Airway epithelial cell (primary cell): Measurements from ENCODE around the gene CBX2.

- RAMPAGE, long total RNA: no peak
Measured at GRCh38 chr17:78281556-78281887, 50.1 kb downstream of the TMEM235 start.

- RAMPAGE, long total RNA: no peak
Measured at GRCh38 chr17:78430985-78431429, 52.6 kb downstream of the PGS1 start.

GRCh38 chr17:78538153-78538352 is 39.1 kb downstream of the DNAH17 start:
- RAMPAGE, long total RNA: no peak

DNA sequence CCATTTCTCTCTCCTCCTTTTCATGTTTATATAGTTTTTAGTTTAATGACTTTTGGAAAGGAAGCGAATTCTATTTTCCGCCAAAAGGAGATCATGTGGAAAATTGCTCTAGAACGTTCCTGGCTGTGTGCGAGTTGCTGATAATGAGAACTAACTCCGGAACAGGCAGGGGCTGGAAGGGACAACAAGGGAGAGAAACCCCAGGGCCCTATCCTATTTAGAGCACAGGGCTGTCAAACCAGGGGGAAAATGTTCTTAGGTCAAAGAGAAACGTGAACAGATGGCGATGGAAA is 13.7 kb downstream of the DNAH17 start:
- RAMPAGE, long total RNA: no peak

DNA sequence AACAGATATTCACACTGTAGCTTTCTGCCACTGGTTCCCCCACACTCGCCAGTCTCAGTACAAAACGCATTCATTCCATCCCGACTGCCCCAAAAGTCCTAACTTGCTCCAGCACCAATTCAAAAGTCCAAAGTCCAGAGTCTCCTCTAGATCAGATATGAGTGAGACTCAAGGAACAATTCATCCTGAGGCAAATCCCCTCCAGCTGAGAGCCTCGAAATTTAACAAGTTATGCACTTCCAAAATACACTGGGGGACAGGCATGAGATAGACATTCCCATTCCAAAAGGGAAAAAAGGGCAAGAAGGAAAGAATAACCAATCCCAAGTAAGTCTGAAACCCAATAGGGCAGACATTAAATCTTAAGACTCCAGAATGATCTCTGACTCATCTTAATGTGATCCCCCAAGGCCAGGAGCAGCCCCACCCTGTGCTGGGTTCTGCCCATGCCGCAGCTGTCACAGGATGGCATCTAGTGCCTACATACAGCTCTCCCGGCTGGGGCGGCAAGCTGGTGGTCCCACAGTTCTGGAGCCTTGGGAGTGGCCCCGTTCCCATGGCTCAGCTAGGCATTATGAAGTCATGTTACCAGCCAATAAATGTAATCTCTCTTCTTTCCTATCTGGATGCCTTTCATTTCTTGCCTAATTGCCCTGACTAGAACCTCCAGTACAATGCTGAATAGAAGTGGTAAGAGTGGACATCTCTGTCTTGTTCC is 95.5 kb upstream of the DNAH17 start:
- RAMPAGE, long total RNA: no peak

DNA sequence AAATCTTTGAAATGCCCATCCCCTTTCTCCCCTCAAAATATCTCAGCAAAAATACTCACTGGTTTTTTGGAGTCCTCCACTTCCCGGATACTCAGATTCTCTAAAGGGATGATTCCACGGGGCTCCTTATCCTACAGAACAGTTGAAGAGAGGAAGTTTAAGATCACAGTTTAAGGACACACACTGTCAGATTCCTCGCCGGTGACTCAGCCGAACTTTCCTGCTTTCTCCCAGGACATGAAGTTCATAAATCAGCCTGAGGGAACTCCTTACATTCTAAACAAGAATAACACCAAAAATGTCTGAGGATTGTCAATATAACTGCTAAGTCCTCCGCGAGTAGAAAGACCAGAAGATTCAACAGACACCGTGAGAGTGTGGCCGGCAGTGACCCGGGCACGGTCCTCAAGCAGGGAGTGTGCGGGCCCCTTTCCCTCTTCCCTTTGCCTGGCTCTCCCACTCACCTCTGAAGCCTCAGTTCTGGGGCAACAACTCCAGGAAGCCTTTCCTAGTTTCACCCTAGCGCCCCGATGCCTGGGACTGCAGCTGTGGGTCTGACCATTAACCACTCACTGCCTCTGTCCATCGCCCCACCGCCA is 101.1 kb downstream of the CYTH1 start:
- RAMPAGE, long total RNA: no peak

GRCh38 chr17:78722821-78724248 is 58.7 kb downstream of the CYTH1 start:
- RAMPAGE, long total RNA: no peak

DNA sequence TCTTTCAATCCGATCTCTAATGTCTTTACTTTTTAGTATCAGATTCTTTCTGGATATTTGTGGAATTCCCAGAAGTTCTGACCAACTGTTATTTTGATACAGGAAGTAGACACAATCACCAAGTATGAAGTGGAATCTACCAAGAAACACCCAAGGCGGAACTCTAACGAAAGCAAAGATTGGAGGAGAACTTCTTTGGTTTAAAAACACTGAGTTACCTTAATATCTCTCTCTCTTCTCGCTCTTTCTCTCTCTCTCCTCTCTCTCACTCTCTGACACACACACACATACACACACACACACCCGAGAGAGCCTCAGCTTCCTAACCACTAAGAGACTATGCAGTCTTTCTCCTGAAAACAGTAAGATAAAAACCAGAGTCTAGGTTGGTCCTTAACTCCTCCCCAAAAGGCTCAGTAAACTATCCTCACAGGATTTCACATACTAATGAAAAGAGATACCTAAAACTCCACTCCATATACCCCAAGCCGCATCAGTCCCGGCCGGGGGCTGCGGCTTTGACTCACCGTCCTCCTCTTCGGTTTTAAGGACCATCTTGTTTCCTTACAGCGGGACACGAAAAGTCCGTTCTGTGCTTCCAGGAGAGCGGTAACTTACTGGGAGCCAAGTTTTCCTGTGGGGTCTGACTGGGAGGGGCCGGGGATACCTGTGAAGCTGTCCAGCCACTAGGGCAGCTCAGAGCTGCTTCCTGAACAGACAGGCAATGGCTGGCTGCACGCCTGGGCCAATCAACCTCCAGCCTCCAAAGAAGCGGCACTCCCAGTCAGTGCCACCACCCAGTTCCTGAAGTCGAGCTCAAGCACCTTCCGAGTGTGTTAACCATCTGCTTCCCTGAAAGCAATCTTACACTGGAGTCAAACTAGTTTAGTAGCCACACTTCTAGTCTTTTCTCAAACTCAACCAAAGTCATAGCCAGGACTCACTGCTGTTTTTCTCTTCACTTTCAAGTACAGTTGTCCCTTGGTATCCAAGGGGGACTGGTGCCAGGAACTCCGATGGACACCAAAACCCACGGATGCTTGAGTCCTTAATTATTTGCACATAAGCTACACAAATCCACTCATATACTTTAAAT is 45.6 kb downstream of the CYTH1 start:
- RAMPAGE, long total RNA: start-site peak on the minus strand centred at position 638 of the sequence, 67 bp wide, 28 and 56 reads in 2 replicates

- RAMPAGE, long total RNA: no peak
Measured at GRCh38 chr17:78759581-78760321, 22.3 kb downstream of the CYTH1 start.

- RAMPAGE, long total RNA: no peak
Measured at GRCh38 chr17:78785489-78785857, 3.4 kb upstream of the CYTH1 start.

DNA sequence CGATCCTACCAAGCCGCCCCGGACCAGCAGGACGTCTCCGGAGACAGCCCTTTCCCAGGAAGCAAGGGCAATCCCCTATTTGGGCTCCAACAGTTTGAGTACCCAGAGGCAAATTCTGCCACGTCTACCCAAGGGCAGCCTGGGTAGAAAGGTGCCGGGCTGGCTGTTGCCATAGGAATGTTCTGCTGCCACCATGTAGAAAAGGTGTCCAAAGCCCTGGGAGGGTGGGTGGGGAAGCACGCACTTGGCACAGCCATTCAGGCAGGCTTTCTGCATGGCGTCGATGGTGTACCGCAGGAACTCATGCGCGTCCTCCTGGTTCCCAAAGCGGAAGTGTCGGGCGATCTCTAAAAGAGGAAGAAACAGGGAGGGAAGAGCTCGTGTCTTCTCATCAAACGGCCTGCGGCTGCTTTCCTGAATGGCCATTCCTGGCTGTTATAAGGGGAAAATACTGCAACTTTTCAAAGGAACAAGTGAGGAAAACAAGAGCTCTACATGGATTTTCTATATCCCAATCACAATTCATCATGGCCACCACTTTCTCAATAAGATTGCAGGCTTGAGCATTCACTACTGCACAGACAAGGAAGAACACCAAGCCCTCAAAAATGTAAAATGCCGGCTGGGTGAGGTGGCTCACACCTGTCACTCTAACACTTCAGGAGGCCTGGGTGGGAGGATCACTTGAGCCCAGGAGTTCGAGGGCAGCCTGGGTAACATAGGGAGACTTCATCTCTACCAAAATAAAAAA is 13.4 kb downstream of the USP36 start:
- RAMPAGE, long total RNA: no peak

DNA sequence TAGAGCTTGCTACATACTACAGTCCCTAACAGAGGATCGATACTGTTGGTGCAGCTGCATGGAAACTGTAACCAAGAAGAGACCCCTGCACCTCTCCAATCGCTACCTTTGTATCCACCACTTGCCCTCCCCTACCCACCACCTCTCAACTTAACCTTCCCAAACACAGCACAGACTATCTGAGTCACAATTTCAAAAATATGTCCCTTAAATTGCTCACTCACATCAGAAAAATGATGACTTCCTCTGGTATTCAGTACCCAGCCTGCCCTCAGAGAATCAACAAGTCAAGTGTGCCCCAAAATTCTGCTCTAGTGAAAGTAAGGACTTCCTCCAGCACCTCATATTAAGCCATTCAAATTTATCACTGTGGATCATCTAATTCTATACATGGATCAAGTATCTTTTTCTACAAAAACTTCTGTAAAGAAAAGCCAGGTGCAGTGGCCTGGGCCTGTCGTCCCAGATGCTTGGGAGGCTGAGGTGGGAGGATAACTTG is 3.1 kb downstream of the USP36 start:
- RAMPAGE, long total RNA: no peak

GRCh38 chr17:78879503-78880322 is 23.3 kb downstream of the CEP295NL start:
- RAMPAGE, long total RNA: no peak

DNA sequence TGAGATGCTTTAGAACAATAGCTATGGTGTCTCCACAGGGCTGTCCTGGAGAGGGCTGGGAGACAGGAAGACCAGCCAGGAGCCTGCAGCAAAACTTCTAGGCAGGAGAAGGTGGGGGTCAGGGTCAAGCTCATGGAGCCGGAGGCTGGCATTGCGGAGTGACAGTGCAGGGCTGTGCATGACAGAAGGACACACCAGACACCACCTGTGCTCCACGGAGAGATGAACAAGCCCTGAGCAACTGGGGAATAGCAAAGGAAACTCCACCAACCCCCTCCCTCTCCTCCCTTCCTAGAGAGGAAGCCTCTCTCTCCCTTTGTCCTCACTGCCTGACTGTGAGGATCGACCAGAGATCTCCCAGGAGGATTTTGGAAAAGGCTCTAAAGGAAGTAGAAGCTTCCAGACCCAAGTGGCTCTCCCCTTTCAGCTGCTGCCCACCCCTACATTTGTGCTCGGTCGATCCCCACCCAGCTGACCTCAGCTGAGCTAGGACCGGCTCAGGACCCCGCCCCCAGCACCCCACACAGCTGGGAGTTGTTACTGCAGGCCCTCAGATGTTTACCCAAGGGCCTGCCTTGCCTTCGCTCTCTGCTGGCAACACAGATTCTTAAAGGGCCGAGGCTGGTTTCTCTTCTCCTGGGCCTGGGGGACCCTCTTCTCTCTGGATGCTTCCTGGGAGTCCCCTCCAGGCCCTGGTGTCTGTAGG is 26.7 kb upstream of the TIMP2 start:
- RAMPAGE, long total RNA: no peak

- RAMPAGE, long total RNA: no peak
Measured at GRCh38 chr17:79033808-79034592, 10.0 kb downstream of the C1QTNF1 start.

DNA sequence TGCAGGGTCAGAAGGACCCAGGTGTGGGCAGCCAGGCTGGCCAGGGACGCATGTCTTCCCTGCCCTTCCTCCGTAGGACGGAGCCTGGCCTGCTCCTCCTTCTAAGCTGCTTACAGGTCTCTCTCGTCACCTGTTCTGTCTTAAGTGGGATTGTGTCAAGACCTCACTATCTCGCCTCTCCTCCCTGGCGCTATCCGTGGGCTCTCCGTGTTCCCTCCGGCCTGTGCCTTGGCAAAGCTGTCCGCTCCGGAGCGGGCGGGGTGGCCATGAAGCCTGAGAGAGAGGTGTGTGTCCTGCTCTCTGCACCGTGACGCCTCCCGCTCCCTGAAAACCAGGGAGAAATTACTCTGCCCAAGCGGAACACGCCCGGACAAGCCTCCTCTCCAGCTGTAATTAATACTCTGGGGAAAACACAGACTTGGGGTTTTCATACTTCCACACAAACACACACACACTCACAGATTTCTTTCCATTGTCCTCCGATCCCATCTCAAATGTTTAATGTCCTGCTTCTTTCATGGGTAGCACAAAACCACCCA is 153.5 kb downstream of the ENGASE start:
- RAMPAGE, long total RNA: no peak

- RAMPAGE, long total RNA: no peak
Measured at GRCh38 chr17:79579999-79580368, 30.9 kb downstream of the RBFOX3 start.

- RAMPAGE, long total RNA: no peak
Measured at GRCh38 chr17:79657844-79658561, 47.2 kb upstream of the RBFOX3 start.

DNA sequence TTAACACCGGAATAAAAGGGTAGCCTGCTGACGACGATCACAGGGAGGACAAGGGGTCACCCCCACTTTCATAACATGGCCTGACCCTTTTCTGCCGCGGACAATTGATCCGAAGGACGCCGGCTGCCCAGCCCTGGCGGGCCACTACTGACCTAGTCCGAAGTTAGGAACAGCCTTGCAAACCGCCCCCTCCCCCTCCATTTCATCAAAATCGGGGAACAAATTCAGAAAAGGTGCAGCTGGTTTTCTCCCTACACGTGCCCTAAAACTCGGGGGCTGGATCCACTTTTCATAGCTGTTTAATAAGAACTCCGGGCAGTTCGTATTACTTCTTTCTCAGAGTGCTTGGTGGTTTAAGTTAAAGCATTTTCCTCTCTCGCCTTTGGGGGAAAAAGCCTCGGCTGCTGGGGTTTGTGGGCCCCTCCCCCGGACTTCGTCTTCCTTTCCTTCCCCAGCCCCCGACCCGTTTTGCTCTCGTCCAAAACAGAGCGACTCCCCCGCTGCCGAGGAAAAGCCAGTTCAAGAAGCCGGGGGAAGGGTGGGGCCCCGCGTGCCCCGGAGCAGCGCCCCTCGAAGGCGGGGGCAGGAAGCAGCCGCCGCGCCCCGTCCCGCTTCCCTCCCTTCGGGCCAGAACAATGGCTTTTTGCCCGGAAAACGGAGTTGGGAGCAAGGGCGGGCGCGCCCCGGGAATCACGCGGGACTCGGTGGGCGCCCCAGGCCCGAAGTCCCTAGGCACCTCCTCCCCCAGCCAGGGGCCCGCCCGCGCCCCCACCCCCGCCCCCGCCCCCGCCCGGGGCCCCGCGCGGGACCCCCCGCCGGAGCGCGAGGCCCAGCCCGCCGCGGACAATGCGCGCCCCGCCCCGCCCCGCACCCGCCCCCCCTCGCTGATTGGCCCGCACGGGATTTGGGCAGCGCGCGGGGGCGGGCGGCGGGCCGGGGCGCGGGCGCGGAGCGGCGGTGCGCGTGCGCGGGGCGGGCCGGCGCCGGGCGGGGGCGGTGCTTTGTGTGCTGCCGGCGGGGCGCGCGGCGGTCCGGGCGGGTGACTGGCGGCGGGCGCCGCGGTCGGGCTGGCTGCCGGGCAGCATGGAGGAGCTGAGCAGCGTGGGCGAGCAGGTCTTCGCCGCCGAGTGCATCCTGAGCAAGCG is at the start of gene CBX2:
Gene CBX2, plus strand, starts transcription at position 996 of the 1,145 bp plus-strand sequence.
- RAMPAGE, long total RNA: no peak

DNA sequence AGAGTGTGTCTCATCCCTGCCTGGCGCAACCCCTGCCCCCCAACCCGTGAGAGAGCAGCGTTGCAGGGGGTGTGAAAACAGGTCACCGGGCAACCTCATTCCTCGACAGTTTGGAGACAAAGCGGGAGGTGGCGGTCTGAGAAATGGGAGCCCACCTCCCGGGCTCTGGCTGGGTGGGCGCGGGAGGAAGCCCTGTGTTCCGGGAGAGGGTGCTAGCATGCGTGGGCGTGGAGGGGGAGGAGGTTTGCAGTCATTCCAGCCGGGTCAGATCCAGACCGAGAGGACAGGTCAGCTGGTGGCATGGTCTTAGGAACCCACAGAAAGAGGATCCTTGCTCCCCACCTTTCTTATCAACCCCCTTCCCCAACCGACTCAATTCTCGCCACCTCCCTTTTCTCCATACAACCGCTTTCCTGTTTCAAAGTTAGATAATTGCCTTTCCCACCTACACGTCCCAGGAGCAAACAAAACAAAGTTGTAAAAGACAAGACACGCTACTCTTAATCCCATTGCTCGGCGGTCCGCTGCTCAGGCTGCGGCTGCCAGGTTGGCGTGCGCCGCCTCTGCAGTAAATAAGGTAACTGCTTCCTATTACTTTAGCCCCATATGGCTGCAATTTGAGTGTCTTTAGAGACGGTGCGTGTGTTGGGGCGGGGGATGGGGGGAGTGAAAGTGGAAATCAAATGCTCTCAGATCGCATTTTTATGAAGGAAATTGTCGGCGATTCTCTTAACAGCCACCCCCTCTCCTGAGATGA is 3.4 kb upstream of the CBX8 start:
- RAMPAGE, long total RNA: no peak